Colic lymph node (tissue), 1 donor: ENCODE results near the genes SLCO4A1 and GID8.

- PRO-cap: bidirectional peak, plus-strand start at chr20:62642503, minus-strand start at chr20:62642355
Measured at GRCh38 chr20:62641653-62642798, at the start of gene SLCO4A1. Gene SLCO4A1 (plus strand): TSS chr20:62642503.

- PRO-cap: no peak
Measured at GRCh38 chr20:62703494-62703806, 5.2 kb upstream of the NTSR1 start.

DNA sequence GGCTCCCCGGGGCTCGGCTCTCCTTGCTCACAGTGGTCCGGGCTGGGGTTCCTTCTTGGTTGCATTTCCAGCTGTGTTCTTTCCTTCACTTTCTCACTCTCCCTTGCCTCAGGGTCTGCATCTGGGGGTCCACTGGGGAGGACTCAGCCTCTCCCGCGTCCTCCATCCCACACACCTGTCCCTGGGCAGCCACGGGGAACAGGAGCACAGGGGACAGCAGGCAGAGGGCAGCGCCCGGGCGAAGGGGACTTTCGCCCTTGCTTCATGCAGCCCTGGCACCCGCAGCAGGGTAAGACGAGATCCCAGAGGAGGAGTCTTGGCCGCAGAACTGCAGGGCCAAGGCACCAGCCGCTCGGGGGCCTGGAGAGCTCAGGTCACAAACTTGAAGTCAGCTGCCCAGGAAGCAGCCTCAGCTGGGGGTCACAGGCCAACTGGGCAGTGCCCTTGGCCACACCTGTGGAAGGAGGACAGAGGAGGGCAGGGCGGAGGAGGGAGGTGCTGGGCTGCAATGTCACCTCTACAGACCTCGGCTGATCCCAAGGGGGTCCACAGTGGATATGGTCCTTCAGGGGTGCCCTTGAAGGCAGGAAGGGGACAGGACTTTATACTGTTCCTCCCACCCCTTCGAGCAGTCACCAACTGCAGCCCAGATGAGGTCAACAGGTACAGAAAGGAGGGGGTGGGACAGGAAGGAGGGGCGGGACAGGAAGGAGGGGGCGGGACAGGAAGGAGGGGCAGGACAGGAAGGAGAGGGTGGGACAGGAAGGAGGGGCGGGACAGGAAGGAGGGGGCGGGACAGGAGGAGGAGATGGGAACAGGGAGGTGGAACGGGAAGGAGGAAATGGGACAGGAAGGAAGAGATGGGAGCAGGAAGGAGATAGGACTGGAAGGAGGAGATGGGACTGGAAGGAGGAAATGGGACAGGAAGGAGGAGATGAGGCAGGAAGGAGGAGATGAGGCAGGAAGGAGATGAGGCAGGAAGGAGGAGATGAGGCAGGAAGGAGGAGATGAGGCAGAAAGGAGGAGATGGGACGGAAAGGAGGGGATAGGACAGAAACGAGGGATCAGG, 19.7 kb upstream of the MRGBP start:
- PRO-cap: bidirectional peak, plus-strand start at position 779 of the sequence, minus-strand start at position 641 of the sequence

DNA sequence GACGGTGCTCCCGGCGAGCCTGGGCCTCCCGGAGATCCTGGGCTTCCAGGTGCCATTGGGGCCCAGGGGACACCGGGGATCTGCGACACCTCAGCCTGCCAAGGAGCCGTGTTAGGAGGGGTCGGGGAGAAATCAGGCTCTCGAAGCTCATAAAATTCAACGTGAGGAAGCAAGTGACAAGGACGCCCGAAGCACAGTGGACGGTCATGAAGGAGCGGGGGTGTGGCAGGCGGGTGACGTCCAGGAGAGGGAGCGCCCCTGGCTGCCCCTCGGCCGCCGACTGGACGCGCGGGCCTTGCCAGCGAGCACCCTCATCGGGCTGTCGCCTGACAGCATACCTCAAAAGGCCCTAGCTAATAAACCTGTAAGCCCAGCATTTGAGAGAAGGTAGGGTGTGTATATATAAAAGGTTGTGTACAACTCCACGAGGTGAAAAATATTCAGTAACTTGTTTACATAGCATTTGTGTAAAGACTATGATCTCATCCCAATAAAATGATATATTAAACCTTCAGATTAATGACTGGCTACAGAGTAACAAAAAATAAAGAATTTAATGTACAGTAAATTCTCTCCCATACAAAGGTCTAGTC, 20.9 kb downstream of the TCFL5 start:
- PRO-cap: no peak

DNA sequence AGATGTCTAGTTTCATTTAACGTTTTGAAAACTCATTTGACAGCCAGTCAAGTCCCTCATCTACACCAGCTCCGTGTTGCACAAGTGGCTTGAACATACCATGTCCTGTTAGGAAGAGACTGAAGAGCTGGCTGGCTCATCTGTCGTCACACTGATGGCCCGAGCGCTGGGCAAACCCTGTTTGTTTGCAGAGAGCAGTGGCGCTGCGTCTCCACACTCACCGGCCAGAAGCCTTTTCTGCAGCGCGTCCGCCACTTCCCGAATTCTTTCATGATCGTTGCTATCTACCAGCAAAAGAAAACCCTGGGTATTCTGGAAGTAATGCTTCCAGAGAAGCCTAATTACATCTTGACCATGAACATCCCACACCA, 10.6 kb upstream of the TCFL5 start:
- PRO-cap: no peak

GRCh38 chr20:62884025-62884299, 22.3 kb upstream of the TCFL5 start:
- PRO-cap: no peak

GRCh38 chr20:62938008-62939021, at the start of gene GID8:
Gene GID8 (plus strand): TSS chr20:62938147.
- PRO-cap: bidirectional peak, plus-strand start at chr20:62938050, minus-strand start at chr20:62937895; unidirectional peak, minus-strand start at chr20:62938809

DNA sequence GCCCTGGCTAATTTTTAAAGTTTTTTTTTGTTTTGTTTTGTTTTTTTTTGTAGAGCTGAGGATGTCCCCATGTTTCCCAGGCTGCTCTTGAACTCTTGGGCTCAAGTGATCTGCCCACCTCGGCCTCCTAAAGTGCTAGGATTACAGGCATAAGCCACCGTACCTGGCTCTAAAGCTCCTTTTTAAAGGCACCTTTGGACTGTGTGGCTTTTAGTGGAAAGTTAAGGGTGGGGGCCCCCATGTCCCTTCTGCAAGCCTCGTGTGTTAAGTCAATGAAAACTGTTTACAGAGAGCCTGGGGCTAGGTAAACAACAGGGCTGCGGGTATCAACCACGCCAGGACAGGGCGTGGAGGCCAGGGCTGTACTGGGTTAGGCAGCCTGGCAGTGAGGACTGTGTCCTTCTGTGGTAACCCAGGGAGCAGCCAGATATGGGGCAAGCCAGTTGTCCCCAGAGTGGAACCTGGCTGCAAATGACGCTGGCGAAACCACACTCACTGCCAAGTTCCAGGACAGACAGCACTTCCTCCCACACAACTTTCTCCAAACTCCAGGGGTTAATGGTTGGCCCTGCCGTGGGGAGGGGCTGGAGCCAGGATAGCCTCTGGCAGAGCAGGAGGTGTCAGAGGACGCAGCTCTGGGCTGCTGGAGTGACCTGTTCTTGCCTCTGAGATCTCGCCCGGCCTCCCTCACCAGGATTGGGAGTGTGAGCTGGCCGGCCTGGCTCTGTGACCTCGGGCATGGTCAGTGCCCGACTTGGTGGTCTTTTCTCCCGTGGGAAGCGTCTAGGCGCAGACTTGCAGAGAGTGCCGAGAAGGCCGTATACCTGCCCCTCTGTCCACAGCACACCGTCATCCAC, 3.2 kb downstream of the SLC17A9 start:
- PRO-cap: no peak

- PRO-cap: no peak
Measured at GRCh38 chr20:63071815-63072130, 65.0 kb upstream of the BHLHE23 start.

DNA sequence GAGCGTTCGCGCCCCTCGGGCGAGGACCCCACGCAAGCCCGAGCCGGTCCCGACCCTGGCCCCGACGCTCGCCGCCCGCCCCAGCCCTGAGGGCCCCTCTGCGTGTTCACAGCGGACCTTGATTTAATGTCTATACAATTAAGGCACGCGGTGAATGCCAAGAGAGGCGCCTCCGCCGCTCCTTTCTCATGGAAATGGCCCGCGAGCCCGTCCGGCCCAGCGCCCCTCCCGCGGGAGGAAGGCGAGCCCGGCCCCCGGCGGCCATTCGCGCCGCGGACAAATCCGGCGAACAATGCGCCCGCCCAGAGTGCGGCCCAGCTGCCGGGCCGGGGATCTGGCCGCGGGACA, 37.5 kb downstream of the YTHDF1 start:
- PRO-cap: no peak

GRCh38 chr20:63194152-63194599, 21.8 kb downstream of the YTHDF1 start:
- PRO-cap: no peak

DNA sequence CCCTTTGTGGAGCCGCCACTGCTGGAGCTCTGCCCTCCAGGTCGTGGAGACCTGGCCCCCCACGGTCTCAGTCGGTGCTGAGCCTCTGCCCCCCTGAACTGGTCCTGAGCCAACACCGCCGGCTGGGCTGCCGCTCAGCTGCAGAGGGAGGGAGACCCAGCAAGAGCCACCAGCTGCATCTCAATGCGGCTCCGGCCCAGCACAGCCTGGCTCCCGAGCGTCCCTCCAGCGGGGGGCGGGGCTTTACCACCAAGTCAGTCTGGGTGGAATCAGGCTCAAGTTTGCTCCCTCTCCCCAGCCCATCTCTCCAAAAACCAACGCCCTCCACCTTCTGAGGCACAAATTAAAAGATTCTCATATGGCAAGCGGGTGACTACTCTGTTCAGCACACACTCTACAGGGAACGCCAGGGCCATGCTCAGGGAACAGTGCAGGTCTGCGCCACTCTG, 8.8 kb downstream of the CHRNA4 start:
- PRO-cap: no peak

DNA sequence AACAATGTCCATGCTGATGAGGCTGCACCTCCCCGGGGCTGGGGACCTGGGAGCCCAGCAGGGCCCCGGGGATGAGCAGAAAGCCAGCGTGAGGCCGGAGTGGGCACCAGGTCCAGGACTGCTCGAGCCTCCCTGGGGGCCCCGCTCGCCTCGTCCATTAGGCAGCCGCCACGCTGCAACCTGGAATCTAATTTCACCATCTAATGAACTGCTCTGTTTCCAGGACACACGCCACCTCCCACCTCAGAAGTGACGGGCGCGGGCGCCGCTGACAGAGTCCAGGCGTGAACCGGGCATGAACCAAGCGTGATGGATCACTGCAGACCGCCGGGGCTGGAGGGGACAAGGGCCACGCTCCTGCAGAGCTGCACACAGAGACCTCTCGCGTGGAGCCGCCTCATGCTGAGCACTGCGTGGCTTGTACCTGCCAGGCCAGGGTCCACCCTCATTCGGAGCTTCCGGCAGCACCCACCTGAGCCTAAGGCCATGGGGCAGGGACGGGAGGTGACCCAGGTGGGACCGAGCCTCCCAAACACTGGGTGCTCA, 15.5 kb downstream of the KCNQ2 start:
- PRO-cap: no peak

DNA sequence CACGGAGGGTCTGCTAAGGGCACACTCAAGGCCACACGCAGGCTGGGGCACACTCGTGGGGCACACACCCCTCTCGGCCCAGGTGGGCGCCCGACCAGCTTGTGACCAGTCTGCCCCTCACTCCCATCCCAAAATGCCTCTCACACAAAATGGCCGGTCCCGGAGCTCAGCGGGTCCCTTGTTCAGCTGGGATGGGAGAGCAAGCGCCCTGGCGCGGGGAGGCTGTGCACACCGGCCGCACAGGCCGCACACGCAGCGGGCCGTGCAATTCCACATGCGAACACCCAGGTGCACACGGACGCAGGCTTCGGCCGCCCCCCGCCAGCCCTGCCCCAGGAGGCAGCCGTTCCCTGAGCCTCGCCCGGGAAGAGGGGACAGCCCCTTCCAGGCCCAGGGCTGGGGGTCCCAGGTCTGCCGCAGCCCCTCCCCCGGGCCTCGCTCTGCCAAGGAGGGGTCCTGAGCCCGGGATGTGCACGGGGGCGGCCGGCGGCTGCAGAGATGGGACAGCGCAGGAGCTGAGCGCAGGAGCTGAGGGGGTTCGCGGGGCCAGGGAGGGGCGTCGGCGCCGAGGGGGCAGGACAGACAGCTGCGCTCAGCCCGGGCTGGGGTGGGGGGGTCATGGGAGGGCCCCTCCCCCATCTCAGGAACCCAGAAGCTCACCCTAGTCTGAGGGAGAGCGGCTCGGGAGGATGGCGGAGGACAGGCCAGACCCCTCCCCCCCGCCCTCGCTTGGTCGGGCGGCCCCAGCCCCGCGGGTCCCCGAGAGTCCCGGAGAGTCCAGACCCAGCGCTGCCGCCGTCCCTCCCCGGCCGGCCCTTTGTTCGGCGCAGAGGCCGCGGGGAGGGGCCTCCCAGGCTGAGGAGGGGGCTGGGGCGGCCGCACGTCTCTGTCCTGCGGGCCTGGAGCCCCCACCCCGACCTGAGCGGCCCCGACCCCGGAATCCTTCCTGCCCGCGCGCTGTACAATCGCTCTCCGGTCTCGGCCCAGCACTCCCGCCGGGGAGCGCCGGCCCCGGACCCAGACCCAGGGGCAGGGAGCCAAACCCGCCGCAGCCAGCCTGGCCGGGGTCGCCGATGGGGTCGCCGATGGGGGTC, 1.1 kb downstream of the KCNQ2 start:
- PRO-cap: no peak

- PRO-cap: no peak
Measured at GRCh38 chr20:63497445-63497868, 1.4 kb downstream of the EEF1A2 start.

GRCh38 chr20:63532230-63532911, 4.8 kb downstream of the PTK6 start:
- PRO-cap: no peak

DNA sequence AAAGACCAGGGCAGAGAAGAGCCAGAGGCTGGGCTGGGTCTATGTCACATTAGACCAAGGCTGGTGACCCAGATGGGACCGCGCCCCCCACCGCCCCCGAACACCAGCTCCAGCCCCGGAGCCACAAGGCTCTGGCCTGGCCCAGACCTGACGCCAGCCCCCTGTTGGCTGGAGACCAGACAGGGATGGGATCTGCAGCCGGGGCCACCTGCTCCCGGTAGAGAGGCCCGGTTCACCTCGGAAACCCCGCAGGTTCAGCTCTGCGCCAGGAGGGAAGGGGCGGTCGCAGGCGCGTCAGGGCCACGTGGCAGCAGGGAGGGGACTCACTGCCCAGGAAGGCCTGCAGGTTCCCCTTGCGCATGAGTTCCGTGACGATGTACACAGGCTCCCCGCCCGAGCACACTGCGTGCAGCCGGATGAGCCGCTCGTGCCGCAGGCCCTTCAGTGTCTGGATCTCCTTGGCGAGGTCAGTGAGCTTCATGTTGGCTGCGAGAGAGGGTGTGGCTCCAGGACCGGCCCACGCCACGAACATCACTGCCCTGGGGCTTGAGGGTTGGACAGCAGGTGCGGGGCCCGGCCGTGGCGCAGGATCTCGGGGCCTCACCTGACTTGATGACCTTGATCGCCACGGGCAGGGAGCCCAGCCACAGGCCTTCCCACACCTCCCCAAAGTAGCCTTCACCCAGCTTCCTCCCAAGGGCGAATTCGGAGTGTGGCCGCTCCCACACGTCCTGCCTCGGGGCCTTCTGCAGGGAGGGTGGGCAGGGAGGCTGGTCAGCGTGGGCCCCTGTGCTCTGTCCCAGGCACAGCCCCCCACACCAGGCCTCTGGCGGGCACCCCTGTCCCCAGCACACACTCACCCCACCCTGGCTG, 4.9 kb upstream of the PTK6 start:
- PRO-cap: no peak

GRCh38 chr20:63572054-63572709, 1.9 kb downstream of the HELZ2 start:
- PRO-cap: no peak

GRCh38 chr20:63573357-63573986, 567 bp downstream of the HELZ2 start:
- PRO-cap: no peak

GRCh38 chr20:63588074-63588648, 14.1 kb upstream of the HELZ2 start:
- PRO-cap: no peak